Monocyte (primary cell): ENCODE data around the genes NUDT21, MT1F and CETP.

DNA sequence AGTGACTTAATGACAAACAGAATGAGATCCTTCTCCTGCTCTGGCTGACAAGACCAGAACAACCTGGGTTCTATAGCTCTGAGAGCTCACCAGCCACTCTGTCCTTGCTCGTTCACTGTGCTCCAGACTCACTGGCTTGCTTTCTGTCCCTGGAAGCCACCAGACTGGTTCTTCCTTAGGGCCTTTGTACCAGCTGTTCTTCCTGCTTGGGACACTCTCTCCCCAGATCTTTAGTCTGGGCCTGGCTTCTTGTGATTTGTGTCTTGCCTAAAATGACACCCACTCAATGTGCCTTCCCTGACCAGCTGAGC is 76.1 kb downstream of the FTO start:
- PRO-cap, 2 experiments, result no peak in any of the 2 experiments

DNA sequence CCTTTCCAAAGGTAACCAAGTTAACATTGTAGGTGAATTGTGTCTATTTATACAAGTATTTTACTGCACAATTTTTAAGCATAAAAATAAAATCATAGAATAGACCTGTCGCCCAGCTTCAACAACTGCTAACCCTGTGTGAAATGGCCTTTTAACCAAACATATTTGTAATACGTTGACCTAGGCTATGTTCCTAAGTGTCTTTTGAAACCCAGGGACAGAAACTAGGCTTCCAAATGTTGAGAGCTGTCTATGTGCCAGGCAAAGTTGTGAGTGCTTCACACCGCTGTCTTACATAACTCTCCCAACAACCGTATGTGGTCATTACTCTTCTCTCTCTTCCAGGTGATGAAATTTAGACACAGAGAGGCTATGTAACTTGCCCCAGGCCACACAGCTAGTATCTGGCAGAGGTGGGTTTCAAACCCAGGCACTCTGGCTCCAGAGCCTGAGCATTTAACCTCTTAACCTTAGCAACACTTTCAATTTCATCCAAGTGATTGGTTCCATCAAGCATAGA is 160.8 kb downstream of the IRX3 start:
- PRO-cap, 2 experiments, result no peak in any of the 2 experiments

DNA sequence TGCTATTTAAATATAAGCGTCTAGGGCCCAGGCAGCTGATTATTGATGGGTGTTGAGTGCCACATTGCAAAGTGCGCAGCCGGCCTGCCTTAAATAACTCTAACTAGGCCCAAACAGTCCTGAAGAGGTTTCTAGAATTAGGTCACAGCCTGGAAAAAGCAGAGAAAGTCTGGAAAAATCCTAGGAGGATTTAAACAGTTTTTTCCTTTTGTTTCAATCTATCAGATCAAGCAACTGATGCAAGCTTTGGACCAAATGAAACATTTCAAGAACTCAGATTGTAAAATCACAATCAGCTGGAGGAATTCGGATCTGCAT is 46.3 kb downstream of the IRX3 start:
- PRO-cap, 2 experiments, result no peak in any of the 2 experiments

GRCh38 chr16:54657215-54657863 is 273.3 kb upstream of the IRX5 start:
- PRO-cap, 2 experiments, result no peak in any of the 2 experiments

- PRO-cap, 2 experiments, result no peak in any of the 2 experiments
Observed at GRCh38 chr16:54922904-54923486, 7.7 kb upstream of the IRX5 start.

GRCh38 chr16:54933023-54933611 is 2.5 kb downstream of the IRX5 start:
- PRO-cap, 2 experiments, result no peak in any of the 2 experiments

GRCh38 chr16:55091381-55091592 is 160.6 kb downstream of the IRX5 start:
- PRO-cap, 2 experiments, result no peak in any of the 2 experiments

- PRO-cap, 2 experiments, result no peak in any of the 2 experiments
Observed at GRCh38 chr16:56191987-56192565, 787 bp downstream of the GNAO1 start.

GRCh38 chr16:56336247-56336754 is 89.0 kb downstream of the AMFR start:
- PRO-cap, 2 experiments, result no peak in any of the 2 experiments

DNA sequence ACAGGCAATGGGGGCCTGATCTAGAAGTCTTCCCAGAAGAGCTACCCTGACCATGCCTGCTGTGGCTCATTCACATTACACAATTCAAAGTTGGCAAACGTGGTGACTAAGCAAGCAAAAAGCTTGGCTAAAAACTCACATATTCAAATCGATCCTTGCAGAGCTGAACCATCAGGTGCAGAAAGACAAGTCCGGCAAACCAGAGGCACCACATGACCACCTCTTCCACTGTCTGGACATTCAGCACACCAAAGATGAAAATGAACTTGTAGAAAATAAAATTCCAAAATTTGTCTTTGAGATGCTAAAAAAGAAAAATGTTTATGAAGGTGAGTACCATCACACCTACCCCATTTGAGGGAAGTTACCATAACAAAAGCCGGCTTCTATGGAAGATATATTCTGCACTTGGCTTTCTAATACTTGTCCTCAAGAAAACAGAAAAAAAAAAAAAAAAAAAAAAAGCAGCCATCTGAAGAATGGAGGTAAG is 16.0 kb downstream of the AMFR start:
- PRO-cap, 2 experiments, result no peak in any of the 2 experiments

DNA sequence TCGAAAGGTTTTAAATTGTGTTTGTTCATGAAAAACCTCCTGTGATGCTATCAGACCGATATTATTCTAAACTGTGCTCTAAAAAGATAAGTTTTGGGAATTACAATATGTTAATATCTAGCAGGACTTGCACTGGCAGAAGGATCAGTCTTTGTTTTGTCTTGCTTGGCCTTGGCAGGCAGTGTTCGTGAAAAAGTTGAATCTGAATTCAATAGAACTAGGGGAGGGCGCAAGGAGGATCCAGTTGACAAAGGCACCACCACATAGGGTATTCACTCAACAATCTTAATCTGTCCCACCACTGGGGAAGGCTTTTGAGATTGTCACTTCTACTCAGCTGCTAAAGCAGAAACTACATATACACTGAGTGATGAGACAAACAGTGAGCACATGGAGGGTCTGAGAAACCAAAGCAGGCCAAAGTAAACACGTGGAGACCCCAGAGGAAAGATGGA is 2.5 kb downstream of the AMFR start:
- PRO-cap, 2 experiments, result no peak in any of the 2 experiments

DNA sequence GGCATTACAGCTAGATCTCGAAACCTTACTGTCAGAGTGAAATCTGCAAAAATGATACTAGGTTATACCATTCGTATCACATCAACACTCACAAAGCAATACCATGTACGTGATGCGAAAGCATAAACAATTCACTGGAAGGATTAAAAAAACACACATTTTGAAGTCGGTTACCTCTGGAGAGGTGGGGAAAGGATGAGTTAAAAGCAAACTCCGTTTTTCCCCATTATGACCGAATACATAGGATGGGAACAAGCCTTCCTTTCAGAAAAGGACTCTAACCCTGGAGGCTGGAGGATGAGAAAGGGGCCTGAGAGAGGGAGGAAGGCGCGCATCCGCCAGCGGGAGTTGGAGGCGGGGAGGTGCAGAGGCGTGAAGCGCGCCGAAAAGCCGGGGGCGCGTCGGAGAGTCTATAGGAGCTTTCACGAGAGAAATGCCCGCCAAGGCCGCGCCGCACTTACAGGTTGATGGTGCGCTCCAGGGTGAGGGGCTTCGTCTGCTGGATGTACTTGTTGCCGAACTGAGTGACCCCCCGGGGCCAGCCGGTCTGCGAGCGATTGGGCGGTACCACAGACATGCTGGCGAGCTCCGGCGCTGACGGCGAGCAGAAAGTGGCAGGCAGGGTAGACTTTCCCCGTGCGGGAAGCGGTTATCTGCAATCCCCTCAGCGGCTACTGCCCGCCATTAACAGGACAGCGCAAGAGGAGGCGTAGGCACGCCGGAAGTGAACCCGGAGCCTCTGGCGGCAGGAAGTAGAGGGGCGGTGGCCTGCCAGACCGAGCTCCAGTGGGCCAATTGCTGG is at the start of gene NUDT21:
Gene NUDT21 (minus strand): TSS at position 707 of the 802 bp plus-strand sequence.
- PRO-cap, 2 experiments, result peak in 2 of 2 experiments; most common minus-strand start position 676 of the sequence (in 2)

- PRO-cap, 2 experiments, result peak in 2 of 2 experiments; most common plus-strand start chr16:56657715 (in 2); most common minus-strand start chr16:56657530 (in 2)
Observed at GRCh38 chr16:56657326-56658136, at the start of gene MT1F. Gene MT1F (plus strand): TSS chr16:56657959.

DNA sequence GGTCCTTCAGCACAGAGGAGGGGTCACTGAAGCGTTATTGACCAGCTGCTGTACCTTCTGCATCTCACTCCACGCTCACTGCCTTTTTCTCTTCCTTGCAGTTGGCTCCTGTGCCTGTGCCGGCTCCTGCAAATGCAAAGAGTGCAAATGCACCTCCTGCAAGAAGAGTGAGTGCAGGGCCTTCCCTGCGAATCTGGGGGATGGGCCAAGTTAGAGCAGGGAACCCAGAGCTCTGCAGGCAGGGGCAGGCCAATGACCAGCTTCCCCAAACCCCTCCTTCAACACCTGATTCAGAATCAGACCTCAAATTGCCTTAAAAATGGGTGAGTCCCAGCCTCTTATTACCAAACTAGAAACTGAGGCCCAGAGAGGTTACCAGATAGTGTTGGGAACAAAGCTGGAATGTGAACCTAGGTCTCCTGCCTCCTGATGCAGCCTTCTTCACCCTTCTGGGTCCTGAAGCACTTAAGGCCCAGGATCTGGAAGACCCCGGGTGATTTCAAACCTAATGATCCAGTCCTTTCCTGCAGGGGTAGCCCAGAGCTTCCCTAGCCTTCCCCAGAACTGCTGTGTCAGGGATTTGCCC is 887 bp downstream of the MT1X start:
- PRO-cap, 2 experiments, result no peak in any of the 2 experiments

- PRO-cap, 2 experiments, result no peak in any of the 2 experiments
Observed at GRCh38 chr16:56917902-56918576, 13.9 kb upstream of the HERPUD1 start.

GRCh38 chr16:56944932-56945873 is 13.3 kb downstream of the HERPUD1 start:
- PRO-cap, 2 experiments, result peak in 2 of 2 experiments; most common plus-strand start chr16:56945608 (in 2)

- PRO-cap, 2 experiments, result no peak in any of the 2 experiments
Observed at GRCh38 chr16:56961579-56962193, at the start of gene CETP. Gene CETP (plus strand): TSS chr16:56961950.

- PRO-cap, 2 experiments, result no peak in any of the 2 experiments
Observed at GRCh38 chr16:56964201-56965082, 2.7 kb downstream of the CETP start.

DNA sequence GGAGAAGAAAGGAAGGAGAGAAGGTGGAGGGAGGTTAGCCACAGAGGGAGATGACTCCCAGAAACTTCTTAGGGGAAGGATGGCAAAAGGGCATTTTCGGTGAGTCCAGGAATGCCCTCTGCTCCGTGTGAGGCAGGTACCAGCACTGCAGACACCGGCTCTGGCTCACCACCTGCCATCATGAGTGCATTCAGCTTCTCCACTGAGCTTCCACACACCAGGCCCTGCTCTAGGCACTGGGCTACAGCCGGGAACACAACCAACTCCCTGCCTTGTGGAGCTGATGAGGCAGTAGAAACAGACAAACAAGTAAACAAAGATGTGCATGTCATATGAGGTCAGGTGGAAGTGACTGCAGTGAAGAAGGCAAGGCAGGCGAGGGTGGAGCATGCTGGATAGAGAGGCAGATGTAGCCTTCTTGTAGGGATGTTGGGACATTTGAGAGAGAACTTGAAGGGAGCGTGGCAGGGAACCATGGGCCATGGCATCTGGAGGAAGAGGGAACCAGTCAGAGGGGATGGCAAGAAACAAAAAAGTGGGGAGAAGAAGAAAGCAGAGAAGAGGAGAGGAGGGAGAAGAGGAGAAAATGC is 4.9 kb downstream of the NLRC5 start:
- PRO-cap, 2 experiments, result no peak in any of the 2 experiments

- PRO-cap, 2 experiments, result no peak in any of the 2 experiments
Observed at GRCh38 chr16:57000341-57001122, 11.2 kb downstream of the NLRC5 start.